SEM (cell line): ENCODE results near the gene TMEM40.

GRCh38 chr3:12193222-12193955 is 34.7 kb upstream of the TIMP4 start:
- PRO-cap: unidirectional peak, plus-strand start at chr3:12193701

DNA sequence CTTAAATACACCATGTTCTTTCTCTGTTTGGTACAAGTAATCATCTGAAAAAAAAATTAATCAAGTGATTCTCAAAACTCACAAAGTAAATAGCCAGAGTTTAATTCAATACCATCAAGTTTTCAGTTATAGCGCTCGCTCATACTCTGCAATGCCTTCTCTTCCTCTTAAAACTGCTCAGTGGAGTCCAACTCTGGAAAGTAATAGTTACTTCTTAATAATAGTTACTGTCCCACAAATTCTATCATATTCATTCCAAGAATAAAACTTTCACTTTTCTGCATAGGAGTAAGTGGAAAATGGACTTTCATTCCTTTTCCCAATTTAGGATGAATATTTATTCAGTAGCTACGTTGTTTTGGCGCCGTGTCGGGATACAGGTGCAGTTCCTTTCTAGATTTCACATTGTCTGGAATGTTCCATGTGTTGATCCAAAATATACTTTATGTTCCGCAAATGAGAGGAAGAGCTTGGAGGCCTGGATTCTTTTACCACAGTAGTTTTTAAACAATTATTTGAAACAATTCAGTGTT is 23.0 kb upstream of the PPARG start:
- PRO-cap: no peak

DNA sequence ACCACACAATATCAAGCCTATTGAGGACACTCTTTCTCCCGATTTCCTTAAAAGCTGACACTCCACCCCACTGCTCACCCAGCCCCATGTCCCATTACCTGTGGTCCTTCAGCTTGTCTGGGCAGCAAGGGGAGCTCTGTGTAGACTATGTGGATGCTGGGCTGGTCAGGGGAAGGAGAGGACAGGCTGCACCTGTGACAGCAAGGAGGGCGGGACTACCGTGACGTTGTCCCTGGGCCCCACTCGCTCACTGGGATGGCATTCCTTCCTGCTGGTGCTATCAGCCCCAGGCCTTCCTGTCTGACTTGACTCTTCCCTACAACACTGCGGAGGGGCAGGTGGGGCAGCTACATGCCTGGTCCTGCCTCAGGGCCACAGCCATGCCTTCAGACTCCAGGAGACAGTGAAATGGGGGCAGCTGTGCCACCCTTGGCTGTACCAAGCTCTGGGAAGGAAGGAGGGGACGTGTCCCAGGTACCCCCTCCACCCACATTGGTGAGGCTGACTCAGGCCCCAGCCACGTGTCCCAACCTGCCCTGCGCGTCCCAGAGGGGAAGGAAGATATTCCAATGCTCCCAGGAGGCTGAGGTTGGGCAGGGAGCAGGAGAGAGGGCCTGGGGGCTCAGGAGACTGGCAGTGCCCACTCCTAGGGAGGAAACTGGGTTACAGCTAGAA is at the start of gene TMEM40:
Gene TMEM40, minus strand, starts transcription at position 167 of the 675 bp plus-strand sequence.
- PRO-cap: no peak

GRCh38 chr3:12768606-12769270 is 9.7 kb upstream of the TMEM40 start:
- PRO-cap: no peak

- PRO-cap: unidirectional peak, plus-strand start at chr3:12840785; bidirectional peak, plus-strand start at chr3:12841088, minus-strand start at chr3:12841052
Measured at GRCh38 chr3:12840520-12841417, 596 bp downstream of the RPL32 start.

GRCh38 chr3:12870934-12871622 is 29.7 kb upstream of the RPL32 start:
- PRO-cap: no peak

- PRO-cap: no peak
Measured at GRCh38 chr3:12911754-12912038, 70.3 kb upstream of the RPL32 start.

DNA sequence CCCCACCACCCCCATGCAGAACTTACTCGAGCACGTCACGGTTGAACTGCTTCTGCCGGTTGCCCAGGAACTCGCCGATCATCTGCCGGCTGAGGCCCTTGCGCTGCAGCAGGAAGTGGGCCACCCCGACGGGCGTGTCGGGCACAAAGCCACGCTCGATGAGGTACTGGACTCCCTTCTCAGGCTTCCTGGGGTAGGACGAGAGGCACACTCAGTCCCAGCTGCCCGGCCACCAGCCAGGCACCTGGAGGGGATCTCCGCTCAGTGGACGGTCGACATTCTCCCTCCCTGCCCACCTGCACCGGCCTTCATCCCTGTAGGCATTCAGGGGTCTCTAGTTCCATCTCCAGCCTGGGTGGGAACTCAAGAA is 83.2 kb upstream of the RPL32 start:
- PRO-cap: no peak

- PRO-cap: no peak
Measured at GRCh38 chr3:12931178-12931844, 89.9 kb upstream of the RPL32 start.

GRCh38 chr3:12935697-12936764 is 94.7 kb upstream of the RPL32 start:
- PRO-cap: no peak

DNA sequence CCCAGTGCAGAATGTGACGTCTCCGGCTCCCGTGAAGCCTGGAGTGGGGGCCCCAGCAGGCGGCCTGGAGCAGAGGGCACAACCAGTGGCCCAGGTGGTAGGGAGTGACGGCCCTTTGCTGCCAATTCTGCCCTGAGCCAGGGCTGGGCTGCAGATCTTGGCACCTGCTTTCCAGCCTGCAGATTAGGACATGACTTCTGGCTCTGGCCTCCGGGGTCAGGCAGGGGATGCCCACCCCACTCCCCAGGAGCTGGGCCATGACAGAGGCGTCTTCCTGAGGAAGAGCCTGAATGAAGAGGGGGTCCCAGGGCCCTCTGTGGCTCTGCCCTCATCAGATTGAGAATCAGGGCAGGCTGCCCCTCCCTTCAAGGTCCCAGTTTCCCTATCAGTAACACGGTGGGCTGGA is 102.4 kb upstream of the RPL32 start:
- PRO-cap: no peak

GRCh38 chr3:12948110-12948996 is 107.0 kb upstream of the RPL32 start:
- PRO-cap: no peak

GRCh38 chr3:12982569-12983322 is 90.5 kb downstream of the IQSEC1 start:
- PRO-cap: no peak

GRCh38 chr3:12998957-12999799 is 74.1 kb downstream of the IQSEC1 start:
- PRO-cap: no peak

GRCh38 chr3:13002389-13002632 is 70.9 kb downstream of the IQSEC1 start:
- PRO-cap: no peak

DNA sequence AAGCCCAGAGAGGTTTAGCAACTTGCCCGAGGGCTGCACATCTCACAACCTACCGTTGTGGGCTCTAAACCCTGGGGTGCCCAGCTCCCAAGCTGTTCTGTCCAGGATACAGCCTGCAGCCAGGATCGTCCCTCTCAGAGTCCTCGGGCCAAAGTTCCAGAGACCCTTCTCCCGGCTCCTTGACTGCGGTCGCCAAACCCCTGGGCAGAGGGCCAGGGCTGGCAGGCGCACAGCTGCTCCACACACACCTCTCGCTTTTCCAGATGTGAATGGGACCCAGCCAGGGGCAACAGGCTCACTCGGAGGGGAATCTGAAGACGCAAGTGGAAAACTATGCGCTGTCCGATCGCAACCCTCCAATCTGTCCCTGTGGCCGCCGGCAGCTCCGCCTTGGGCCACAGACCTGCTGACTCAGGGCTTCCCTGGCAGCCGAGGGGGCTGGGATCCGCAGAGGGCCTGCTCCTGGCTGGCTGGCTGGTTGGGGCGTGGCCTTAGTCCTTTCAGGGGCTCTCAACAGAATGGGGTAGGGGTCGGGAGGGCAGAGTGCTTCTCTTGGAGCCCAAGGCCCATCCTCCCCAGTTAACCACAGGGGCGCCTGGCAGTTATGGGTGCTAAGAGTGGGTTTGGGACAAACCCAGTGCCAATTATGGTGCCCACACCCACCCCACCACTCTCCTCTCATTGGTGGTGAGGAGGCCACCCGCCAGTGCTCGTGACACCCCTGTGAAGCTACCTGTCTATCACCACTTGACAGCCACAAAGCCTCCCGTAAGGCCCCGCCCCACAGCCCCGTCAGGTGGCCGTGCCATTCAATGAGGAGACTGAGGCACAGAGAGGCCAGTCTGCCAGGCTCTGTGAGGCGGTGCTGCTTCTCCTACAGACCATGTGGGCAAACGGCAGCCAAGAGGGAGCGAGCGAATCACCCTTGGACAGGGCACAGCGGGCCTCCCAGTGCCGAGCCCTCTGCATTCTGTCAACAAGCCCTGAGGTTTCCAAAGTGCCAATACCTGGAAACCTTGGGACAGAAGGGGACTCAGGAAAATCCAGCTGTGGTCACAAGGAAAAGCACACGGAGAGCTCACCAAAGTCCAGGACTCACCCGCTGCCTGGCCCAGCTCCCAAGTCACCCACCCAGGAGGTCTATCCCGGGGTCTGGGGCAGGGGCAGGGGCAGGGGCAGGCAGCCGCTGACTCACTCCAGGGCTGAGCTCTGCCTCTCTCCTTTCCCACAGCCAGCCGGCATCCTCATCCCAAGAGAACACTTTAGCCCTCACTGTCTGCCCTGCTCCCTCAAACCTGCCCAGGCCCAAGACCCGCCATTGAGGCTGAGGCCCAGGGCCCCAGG is 53.7 kb downstream of the IQSEC1 start:
- PRO-cap: no peak

DNA sequence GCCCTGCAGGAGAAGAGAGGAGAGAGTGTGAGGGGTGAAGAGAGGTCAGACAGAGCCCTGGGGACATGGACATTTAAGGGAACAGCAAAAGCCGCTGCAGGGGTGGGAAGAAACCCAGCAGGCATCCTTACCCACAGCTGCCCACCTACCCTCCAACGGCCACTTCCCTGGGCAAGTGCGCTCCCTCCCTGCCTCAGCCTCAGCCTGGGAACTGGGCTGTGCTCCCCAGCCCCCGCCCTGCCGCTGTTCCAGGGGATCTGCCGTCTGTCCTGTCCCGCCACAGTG is 7.2 kb upstream of the IQSEC1 start:
- PRO-cap: no peak

DNA sequence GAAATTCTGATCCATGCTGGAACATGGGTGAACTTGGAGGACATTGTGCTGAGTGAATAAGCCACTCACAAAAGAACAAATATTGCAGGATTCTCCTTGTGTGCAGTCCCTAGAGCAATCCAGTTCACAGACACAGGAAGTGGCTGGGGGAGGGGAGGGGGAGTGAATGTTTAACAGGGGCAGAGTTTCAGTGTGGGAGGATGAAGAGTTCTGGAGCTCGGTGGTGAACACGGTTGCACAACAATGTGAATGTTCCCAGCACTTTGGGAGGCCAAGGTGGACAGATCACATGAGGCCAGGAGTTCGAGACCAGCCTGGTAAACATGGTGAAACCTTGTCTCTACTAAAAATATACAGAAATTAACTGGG is 157.4 kb downstream of the NUP210 start:
- PRO-cap: no peak

- PRO-cap: no peak
Measured at GRCh38 chr3:13277867-13278261, 142.3 kb downstream of the NUP210 start.

- PRO-cap: no peak
Measured at GRCh38 chr3:13282455-13283387, 137.4 kb downstream of the NUP210 start.